Foreskin keratinocyte (primary cell): ENCODE results near the genes KAZN and TMEM51.

DNA sequence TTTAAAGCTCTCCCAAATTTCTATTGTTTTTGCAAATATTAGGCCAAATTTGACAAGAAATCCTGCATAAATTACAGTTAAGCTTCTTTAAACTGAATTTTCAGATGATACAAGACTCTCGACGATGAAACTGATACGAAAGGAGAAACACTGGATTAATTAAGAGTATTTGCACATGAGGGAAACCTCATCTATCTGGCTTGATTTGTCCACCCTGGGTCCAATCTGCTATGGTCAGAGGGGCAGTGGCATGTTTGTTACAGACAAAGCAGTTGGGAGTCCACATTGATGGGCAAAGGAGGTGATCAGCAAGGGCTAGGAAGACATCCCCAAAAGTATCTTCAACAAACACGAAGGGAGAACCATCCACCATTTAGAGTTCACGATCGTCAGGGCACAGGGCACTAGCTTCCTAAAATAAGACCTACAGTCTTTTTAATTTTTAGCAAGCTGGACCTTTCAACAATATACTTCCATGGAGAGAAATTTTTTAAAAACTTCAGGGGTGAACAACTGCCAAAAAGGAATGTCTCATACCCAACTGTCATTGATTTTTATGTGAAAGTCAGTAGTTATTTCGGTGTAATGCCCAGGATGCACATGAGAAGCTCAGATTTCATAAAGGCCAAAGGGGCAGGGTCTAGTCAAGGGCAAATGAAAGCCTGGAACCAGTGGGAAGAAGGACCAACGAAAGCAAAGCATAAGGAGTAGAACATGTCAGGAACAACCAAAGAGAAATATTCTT is 374.7 kb upstream of the KAZN start:
- RAMPAGE, total RNA = no peak

DNA sequence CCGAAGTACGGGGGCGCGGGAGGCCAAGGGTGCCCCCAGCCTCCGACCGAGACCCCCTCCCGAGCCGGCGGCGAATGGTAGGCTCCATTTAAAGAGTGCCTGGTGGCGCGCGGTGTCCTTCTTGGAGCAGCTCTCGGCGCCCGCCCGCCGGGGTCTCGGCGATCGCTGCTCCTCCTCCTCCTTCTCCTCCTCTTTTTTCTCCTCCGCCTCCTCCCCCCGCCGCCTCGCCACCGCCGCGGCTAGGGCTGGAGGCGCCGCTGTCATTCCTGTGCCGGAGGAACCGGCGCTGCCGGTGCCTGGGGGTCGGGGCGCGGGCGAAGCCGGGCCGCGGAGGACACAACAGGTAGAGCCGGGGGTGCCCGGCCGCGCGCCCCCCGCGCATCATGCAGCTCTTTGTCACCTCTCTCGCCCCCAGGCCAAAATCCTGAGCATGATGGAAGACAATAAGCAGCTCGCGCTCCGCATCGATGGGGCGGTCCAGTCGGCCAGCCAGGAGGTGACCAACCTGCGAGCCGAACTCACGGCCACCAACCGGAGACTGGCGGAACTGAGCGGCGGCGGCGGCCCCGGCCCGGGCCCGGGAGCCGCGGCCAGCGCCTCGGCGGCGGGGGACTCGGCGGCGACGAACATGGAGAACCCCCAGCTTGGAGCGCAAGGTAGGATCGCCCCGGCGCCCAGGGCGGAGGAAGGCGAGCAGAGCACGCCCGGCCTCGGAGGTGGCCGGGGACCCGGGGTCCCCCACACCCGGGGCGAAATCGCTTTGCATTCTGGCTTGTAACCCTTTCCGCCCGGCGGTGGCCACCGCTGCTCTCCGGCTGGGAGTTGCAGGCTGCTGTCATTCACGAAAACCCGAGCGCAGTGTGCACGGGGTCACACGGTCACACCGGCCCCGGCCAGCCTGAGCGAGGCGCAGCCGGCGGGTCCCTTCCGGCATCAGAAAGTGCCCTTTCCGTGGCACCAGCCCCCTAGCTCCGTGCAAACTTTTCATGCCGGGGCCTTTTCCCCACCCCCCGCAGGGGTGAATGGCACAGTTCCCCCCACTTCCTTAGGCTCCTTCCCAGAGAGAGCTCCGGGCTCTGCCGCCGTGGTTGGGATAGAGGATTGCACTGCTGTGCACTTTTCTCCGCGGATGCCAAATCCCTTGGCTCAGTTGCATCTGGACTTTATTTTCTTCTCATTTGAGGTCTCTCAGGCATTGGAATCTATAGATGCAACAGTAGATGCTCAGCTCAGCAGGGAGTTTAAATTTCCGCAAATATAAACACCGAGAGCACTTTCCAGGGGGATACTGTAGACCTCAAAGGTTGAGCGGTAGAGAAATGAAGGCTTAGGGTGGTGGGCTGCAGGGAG is at the start of gene KAZN:
KAZN (plus strand) TSS at position 118 of the 1,350 bp plus-strand sequence.
- RAMPAGE, total RNA = no peak

- RAMPAGE, total RNA = no peak
Observed at GRCh38 chr1:14627086-14627623, 28.7 kb downstream of the KAZN start.

GRCh38 chr1:14765129-14766276 is 167.0 kb downstream of the KAZN start:
- RAMPAGE, total RNA = no peak

GRCh38 chr1:14925012-14925572 is 228.5 kb upstream of the TMEM51 start:
- RAMPAGE, total RNA = no peak

GRCh38 chr1:14940510-14940919 is 213.0 kb upstream of the TMEM51 start:
- RAMPAGE, total RNA = no peak

DNA sequence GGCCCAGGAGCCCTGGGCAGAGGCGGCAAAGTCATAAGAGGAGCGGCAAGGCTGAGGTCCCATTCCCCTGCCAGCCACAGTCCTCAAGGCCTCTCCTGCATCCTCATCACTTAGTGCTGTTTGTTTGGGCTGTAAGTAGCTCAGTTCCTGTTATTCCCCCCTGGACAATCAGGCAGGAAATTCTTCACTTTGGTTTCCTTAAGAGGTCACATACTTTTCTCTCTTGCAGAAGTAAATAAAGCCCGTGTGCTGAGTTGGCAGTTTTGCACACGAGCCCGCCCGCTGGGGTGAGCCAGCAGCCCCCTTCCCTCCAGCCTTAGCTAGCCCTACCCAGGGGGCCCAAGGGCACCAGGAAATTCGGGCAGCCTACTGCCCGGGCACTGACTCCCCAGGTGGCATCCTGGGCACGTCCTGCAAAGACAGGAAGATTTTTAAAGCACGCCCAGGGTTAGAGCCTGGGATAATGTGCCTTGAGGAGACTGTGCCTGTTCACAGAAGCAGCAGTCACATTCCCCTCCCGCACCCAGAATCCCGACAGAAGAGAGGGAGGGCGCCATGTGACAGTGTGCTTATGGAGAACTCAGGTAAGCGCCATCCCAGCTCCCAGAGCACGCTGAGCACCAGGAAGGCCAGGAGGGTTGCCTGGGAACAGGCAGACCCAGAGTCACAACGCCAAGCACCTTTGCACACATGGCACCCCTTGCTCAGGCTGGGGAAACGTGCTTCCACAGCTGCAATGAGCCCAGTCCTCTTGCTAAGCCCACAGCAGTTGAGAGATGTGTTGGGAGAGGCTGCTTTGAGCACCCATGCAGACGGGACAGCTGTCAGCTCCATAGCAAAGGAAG is 144.5 kb upstream of the TMEM51 start:
- RAMPAGE, total RNA = no peak

DNA sequence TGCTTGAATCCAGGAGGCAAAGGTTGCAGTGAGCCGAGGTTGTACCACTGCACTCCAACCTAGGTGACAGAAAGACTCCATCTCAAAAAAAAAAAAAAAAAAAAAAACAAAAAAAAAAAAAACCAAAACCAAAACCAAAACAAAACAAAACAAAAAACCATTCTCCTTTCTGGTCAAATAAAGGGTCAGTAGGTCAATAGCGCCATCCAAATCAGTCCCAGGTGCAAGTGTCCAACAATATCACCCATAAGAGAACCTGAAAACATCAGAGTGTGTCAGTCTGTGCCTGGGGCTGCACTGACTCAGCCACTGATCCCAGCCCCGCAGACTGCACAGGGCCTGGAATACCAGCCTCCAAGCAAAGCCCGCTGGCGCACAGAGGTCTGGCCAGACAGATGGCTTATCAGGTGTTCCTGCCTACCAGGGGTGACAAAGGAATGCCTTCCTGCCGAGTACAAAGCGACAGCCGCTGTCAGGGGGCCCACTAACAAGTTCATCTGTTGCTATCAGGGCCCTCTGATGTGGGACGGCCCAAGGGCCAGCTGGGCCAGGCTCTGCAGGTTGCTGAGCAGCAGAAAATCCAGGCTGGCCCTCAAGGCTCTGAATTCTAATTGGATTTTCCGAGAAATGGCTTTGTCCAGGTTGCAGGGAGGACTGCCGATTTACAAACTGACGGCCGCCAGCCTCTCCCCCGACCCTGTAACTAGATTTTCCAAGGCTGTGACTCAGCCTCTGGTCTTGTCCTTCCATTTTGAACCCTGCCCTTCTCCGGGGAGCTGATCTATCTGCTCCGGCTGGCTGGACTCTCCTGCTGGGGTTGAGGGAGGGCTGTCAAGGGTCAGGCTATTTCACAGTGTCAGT is 13.8 kb upstream of the TMEM51 start:
- RAMPAGE, total RNA = no peak

- RAMPAGE, total RNA = no peak
Observed at GRCh38 chr1:15153339-15153860, at the start of gene TMEM51. Gene TMEM51 (plus strand): TSS chr1:15153747.

DNA sequence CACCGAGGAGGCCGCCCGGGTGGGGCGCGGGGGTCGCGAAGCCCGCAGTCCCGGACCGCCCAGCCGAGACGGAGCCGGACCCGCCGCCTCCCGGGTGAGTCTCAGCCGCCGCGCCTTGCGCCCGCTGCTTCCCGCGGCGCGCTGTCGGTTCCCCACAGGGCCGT is 196 bp downstream of the TMEM51 start:
- RAMPAGE, total RNA = no peak

DNA sequence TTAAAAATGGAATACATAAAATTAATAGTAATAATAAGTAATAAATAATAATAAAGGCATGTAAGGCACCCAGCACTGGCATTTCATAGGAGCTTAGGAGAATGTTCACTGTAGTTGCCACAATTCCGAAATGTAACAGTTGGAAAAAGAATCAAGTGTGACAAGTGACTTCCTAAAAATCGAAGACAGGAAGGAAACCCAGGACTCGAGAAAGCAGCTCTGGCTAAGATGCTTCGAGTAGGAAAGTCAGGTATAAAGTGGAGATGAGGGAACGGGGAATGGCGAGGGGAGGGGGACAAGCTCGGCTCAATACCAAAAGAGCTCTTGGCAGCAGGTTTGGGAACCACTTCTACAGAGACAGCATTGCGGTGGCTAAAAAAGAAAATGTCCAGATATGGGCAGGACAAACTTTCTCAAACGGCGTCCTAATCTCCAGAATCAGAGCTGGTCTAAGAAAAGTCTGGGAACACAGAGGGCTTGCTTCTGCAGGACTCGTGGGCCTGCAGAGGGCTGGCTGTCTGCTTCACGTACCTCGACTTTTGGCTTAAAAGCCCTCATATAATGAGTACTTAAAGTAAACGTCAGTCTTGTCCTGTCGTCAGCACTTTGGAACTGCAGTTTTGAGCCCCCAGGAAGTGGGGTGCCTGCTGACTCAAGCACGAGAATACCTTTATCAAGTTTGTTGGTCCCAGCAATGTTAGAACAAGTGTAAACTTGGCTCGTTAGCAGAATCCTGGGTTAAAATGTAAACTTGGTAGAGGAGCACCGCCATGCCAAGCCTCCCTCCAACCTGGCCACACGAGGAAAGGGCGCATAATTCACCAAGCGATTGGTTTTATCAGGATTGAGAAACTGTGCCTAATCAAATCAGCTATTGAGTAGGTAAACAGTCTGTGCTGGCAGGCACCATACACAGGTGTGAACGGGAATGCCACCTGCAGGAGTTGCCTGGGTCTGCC is 45.3 kb upstream of the FHAD1 start:
- RAMPAGE, total RNA = no peak

DNA sequence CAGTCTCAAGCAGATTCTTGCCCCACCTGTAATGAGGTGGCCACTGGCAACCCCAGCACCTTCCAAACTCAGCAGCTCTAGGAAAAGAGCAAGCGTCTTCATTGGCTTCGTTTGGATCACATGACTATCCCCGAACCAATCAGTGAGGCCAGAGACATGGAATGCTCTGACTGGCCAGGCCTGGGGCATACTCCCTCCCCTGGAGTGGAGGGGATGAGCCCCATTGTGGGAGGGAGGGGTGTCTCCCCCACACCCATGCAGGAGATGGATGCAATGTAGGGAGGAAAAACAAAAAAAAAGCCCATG is 32.5 kb downstream of the FHAD1 start:
- RAMPAGE, total RNA = no peak

GRCh38 chr1:15283419-15283862 is 36.4 kb downstream of the FHAD1 start:
- RAMPAGE, total RNA = no peak

- RAMPAGE, total RNA = no peak
Observed at GRCh38 chr1:15326535-15327255, 79.7 kb downstream of the FHAD1 start.

GRCh38 chr1:15345565-15346464 is 63.9 kb upstream of the EFHD2 start:
- RAMPAGE, total RNA = no peak

DNA sequence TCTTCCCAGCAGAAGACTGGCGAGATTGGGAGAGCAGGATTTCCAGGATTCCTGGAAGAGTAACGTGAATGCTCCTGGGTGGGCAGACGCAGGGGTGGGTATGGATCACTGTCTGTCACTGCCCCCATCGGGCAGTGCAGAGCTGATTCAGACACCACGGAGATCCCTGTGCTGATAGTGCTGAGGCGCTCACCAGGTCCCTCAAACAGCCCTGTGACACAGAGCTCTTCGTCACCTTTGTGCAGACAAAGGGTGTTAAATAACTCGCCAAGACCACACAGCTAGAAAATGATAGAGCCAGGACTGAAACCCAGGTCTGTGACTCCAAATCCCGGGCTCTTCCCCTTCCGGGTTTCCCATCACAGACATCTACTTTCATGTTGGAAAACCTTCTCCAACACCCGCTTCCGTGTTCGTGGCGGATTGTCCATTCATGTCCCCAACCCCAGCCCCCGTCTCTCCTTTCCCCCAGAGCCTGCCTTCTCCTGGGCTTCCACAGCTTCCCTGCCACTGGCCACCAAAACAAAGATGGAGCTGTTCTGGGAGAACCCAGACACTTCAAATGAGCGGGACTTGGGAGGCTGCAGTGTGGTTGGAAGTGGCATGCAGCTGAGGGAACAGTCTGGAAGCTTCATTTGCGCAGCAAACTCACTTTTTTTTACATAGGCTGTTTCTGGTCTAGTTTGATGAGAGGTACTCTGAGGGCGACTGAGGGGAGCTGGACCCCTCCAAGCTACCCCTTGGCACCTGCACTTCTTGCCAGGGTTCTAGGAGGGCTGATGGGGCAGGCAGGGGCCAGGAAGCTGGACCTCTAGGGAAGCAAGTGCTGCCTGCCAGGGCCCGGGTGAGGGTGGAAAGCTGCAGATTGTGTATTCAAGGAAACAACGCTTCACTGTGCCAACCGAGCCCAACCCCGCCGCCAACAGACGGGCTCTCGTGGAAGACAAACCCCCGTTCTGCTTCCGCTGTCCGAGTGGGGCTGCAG is 2.8 kb downstream of the EFHD2 start:
- RAMPAGE, total RNA = no peak

- RAMPAGE, total RNA = no peak
Observed at GRCh38 chr1:15428456-15429134, 9.6 kb upstream of the CTRC start.

DNA sequence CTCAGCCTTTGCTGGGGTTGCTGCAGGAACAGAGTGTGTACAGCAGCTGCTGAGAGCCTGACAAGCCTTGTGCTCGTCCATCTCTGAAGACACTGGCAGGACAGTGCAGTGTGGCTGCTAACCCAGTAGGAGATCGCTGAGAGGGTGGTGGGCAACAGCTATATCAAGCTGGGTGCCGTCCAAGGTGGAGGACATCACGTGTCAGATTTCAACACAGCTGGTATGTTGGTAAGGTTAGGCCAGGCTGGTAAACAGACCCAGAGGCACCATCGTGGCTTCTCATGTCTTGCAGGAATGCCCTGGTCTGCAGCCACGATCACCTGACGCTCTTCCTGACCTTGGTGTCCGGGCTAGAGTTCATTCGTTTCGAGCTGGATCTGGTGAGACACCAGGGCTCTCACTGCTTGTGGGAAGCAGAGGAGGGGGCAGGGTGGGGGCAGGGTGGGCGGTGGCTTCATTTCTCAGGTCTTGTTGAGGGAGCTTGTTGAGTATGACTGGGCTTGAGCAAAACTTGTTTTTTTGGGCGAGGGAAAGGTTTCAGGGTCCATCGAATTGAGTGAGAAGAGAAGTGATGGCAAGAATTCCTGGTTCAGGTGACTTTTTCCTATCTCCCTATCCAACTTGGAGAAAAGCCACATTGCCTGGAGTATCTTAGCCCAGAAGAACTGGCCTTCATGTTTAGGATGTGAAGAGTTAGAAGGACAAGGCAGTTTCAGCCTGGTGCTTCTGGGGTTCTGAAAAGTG is 17.6 kb upstream of the SLC25A34 start:
- RAMPAGE, total RNA = no peak

DNA sequence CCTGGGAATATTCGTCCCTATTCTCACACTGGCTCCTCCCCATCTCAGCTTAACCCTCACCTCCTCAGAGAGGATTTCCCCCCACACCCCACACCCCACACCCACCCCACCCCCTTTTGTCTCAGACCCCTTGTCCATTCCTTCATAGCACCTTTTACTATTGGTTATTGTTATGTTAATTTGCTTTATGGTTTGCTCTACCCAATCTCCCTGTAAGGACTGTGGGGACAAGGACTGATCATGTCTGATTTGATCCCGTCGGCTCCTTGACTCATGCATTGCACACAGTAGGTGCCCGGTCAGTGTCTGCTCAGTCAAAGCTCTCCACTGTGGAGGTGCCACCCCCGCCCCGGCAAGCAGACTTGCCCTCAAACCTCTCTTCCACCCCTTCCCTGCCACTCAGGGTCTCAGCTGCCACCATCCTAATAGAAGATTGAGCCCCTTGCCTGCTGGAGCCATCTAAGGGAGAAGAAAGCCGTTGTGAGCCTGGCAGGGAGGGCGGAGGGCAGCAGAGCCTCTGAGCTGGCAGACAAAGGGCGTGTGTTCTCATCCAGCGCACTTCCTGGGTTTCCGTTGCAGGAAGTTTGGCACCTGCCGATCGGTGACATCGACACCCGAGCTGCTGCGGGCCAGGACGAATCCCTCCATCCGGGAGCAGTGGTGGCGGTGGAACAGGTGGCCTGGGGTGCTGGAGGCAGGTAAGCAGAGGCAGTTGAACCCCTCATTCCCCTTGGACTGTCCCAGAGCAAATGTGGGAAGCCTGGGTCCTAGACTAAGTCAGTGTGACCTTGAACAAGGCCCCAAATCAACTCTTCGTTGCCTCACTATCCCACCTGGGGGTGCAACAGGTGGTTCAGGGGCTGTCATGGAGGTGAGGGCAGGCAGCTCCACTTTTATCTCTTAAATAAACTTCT is 2.3 kb upstream of the FBLIM1 start:
- RAMPAGE, total RNA = no peak

DNA sequence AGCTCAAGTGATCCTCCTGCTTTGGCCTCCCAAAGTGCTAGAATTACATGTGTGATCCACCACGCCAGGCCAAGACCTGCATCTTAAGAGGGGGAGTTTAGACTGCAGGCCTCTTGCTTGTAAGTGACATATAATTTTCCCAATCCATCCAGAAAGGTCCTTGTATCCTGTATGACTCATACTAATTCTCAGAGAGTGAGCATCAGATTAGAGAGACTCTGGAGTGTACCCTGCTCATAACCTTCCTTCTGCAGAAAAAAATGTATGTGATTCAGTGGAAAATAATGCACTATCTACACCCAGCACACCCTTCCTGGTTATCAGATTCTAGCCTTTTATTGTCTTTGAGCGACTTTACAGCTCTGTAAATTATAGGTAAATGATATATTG is 12.4 kb downstream of the UQCRHL start:
- RAMPAGE, total RNA = no peak